ENCODE measurements around a stretch of chr1.

GRCh38 chr1:200043101-200043421 lies 15.6 kb downstream of the NR5A2 start:
- PRO-cap, 3 experiments = no peak in any of the 3 experiments
- RAMPAGE, long total RNA = no peak

DNA sequence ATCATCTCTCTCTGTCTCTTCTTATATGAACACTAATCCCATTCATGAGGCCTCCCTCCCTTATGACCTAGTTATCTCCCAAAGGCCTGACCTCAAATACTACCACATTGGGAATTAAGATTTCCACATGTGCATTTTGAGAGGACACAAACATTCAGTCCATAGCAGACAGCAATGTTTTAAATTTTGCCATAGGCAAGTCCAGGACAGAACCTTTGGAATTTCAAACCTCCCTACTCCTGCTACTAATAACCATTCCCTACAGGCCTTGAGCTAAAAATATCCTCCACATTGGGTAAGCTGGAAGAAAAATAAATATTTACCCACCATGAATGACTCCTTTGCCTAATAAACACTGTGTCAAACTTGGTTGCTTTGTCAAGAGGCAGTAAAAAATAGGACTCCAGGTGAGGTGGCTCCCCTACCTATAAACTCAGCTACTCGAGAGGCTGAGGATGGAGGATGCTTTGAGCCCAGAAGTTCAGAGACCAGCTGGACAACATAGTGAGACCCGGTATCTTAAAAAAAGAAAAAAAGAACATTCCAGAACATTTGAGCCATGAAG lies 113.6 kb downstream of the ZNF281 start:
- PRO-cap, 3 experiments = no peak in any of the 3 experiments
- RAMPAGE, long total RNA = no peak

DNA sequence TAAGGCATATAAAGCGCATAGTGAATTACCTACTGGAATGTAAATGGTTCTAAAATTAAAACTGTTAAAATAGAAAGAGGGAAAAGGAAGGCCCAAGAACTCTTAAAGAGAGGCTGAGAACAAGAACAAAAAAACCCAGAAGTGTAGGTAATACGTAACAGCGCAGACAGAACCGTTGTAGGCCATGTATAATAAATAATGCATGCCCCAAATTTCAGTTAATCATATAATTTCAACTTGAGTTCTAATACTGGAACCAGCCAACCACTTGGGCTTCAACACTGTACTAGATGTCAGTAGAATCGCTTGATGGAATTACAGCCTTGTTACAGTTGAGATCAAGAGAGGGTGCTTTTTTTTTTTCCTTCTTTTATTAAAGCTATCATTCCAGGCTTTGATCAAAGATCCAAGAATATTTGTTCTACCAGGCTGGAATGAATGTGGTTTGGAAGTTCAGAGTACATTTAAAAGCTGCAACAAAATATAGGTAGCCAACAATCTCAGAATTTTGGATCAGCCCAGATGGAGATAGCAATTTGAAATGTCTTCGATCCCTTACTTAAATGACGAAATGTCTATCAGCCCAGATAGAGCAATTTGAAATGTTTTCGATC lies 3.8 kb downstream of the ZNF281 start:
- PRO-cap, 3 experiments = no peak in any of the 3 experiments
- RAMPAGE, long total RNA = no peak

- PRO-cap, 3 experiments = no peak in any of the 3 experiments
- RAMPAGE, long total RNA = no peak
These were observed 70.0 kb upstream of the ZNF281 start for GRCh38 chr1:200479674-200480452.

DNA sequence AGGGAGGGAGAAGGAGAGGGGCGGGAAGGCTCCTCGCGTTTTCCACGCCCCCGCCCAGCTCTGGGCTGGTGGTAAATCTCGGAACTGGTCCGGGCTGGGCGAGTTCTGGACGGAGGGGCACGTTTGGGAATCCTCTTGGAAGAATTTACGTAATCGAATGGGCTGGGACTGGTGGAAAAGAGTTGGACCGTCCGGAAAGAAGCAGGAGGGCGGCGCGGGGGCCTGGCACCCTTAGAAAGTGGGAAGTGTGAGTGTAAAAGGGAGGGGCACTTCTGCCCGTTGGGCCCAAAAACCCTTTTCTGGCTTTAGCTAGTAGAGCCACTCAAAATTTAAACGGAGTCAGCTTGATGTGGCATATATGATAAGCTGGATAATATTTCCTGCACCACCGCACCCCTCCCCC lies 334 bp upstream of the DDX59 start:
- PRO-cap, 3 experiments = peak in 3 of 3 experiments; most common plus-strand start position 101 of the sequence (in 2)
- RAMPAGE, long total RNA = no peak

GRCh38 chr1:200674705-200675276 lies 5.1 kb upstream of the DDX59 start:
- PRO-cap, 3 experiments = no peak in any of the 3 experiments
- RAMPAGE, long total RNA = no peak

DNA sequence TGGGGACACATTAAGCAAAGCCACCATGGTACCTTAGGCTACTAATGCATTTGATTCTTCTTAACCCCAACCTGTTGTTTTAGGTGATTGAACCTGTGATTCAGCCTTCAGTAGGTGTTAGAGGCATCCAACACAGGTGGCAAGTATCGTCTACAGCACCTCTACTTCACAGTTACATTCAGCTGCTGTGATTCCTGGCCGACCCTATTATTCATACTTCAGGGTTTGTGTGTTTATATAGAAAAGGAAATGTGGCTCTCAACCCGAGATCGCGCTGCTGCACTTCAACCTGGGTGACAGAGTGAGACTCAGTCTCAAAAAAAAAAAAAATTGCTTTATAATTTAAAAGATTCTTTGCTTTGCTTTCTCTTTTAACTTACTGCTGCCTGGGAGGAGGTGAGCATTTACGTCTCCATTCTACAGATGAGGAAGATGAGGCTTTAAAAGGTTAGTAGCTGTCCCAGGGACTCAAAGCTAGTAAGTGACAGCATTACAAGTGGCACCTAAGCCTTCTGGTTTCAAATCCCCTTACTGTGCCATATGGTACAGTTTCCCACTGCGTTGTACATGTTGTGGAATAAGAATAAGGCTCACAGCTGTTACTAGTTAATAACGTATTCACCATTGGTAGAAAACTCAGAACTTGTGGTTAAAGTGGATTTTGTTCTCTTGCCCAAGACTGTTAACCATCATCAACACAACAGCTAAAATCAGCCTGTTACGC lies 9.9 kb upstream of the GPR25 start:
- PRO-cap, 3 experiments = no peak in any of the 3 experiments
- RAMPAGE, long total RNA = no peak

- PRO-cap, 3 experiments = no peak in any of the 3 experiments
- RAMPAGE, long total RNA = no peak
These were observed 949 bp downstream of the GPR25 start for GRCh38 chr1:200873571-200874289.

GRCh38 chr1:200896498-200897554 lies 2.1 kb downstream of the INAVA start:
- PRO-cap, 3 experiments = no peak in any of the 3 experiments
- RAMPAGE, long total RNA = no peak

DNA sequence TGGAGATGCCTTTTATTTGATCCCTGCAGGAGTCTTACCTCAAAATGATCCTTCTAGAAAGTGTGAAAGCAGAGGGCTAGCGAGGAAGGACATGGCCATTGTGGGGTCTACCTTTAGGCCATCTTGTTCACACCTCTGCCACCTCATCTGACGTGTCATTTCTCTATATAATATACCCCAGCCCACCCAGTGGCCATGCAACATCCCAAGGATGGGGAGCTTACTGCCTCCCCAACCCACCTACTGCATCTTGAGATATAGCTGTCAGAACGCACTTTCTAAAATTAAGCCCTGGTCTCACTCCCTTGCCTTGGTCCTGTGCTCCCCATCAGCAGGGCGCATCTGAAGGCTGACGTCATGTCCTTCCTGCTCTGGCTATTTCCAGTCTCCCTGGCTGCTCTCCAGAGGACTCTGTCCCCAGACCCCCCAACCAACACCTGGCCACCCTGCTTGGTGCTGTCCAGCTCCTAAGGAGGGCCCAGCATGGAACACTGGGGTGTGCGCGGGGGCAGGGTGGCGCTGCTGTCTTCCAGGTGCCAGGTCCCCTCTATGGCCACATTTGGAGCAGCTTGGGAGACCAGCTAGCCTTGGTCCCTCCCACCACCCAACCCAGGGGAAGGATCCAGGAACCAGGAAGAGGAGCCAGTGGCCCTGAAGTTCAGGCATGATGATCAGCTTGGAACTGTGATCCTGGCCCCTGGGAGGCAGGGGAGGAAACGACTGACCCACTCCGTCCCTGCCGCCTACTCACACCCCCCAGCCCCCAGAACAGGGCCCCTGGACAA lies 8.3 kb downstream of the TNNT2 start:
- PRO-cap, 3 experiments = no peak in any of the 3 experiments
- RAMPAGE, long total RNA = no peak

GRCh38 chr1:201405232-201405826 lies 6.2 kb upstream of the LAD1 start:
- PRO-cap, 3 experiments = no peak in any of the 3 experiments
- RAMPAGE, long total RNA = no peak

DNA sequence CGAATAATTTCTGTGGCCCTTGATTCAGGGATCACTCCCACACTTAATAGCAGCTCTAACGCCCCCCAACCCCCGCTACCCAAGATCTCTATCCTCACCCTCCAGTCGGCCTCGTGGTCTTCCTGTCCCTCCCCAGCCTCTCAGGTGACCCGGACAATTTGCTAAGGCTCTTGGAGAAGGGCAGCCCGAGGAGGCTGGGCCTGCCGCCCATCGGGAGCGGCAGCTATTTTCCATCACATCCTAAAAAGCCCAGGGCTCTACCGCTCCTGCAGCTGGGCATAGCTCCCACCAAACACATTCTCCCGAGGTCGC lies 12.0 kb upstream of the PHLDA3 start:
- PRO-cap, 3 experiments = no peak in any of the 3 experiments
- RAMPAGE, long total RNA = no peak

GRCh38 chr1:201486066-201486772 lies 17.2 kb upstream of the PHLDA3 start:
- PRO-cap, 3 experiments = no peak in any of the 3 experiments
- RAMPAGE, long total RNA = no peak

GRCh38 chr1:201500561-201501682 lies 6.0 kb downstream of the CSRP1 start:
- PRO-cap, 3 experiments = no peak in any of the 3 experiments
- RAMPAGE, long total RNA = no peak

DNA sequence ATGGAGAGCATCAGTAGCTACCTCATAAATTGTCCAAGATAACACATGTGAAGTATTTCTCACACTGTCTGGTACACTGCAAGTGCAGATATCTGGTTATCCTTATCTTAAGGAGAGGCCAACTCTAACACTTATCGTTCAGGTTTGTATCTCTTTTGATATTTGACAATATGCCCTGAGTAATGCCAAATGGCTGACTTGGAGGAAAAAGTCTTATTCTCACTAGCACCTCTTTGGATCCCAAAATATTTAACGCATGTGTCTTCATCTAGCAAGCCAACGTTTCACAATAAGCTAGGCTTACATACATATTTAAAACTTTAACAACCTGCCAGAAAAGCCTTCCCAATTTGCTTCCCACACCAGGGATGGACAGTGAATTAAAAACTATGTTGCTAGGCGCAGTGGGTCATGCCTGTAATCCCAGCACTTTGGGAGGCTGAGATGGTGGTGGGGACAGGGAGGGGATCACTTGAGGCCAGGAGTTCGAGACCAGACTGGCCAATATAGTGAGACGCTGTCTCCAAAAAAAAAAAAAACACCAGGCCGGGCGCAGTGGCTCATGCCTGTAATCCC lies 2.6 kb downstream of the CSRP1 start:
- PRO-cap, 3 experiments = no peak in any of the 3 experiments
- RAMPAGE, long total RNA = no peak

GRCh38 chr1:201505846-201506456 lies 972 bp downstream of the CSRP1 start:
- PRO-cap, 3 experiments = no peak in any of the 3 experiments
- RAMPAGE, long total RNA = no peak

DNA sequence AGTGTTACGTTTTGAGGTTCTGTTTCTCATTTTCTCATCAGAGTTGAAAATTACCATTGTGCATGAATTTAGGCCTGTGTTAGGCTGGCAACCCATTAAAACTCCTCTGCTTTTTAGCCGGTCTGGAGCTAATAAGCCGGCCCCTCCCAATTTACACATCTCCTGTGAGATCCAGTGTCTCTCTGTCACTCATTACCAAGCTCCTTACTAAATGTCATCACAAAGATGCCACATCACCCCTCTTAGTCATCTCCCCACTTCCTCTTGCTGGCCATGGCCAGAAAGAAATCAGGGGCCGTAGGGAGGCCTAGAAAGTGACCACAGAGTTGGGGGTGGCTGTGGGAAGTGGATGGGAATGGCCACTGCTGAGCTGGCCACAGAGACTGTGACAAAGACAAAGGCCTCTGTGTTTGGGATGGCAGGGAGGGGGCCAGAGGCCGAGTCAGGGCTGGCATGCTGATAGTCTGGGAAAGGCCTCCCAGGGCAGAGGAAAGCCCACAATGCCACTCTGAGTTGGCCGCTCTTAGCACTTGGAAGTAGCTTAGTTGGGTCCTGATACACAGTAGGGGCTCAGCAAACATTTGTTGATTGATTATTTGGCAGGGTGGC lies 12.9 kb downstream of the NAV1 start:
- PRO-cap, 3 experiments = no peak in any of the 3 experiments
- RAMPAGE, long total RNA = no peak

GRCh38 chr1:201602653-201603406 lies 63.9 kb downstream of the NAV1 start:
- PRO-cap, 3 experiments = no peak in any of the 3 experiments
- RAMPAGE, long total RNA = no peak

- PRO-cap, 3 experiments = peak in 2 of 3 experiments; most common plus-strand start chr1:201650632 (in 2); most common minus-strand start chr1:201650503 (in 2)
- RAMPAGE, long total RNA = no peak
These were observed 111.1 kb downstream of the NAV1 start for GRCh38 chr1:201649646-201650787.

DNA sequence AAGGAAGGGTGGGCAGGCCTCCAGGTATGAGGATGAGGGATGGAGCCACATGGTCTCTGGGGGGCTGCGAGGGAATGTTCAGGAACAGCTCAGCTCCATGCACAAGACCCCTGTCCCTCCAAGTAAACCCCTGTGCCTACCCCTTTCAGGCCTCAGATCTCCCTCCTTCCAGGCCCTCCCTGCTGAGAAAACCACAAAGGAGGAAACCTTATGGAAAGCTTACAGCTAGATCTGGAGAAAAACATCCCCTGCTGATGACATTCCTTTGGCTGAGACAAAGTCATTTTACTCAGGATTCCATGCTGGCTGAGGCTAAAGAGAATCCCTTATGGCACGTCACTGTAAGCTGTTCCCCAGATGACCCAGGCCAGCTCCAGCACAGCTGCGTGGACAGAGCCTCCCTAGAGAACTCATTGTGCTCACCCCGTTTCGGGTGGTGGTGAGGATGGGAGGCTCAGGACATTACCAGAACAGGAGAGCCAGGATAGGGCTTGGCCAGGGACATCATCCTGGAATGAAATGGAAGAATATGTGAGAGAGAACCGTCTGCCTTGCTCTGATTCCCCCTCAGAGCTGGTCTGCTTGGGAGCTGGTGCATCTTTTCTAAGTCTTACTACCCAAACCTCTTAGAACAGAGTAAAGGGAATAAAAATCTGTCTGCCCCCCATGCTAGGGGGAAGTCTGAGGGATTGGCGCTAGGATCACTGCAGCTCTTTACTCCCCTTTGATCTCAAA lies 91.2 kb upstream of the IPO9 start:
- PRO-cap, 3 experiments = no peak in any of the 3 experiments
- RAMPAGE, long total RNA = no peak

Data from cerebellum (tissue), 5 donors.